Peritoneum (tissue), 1 donor: ENCODE measurements around a stretch of chr1.

DNA sequence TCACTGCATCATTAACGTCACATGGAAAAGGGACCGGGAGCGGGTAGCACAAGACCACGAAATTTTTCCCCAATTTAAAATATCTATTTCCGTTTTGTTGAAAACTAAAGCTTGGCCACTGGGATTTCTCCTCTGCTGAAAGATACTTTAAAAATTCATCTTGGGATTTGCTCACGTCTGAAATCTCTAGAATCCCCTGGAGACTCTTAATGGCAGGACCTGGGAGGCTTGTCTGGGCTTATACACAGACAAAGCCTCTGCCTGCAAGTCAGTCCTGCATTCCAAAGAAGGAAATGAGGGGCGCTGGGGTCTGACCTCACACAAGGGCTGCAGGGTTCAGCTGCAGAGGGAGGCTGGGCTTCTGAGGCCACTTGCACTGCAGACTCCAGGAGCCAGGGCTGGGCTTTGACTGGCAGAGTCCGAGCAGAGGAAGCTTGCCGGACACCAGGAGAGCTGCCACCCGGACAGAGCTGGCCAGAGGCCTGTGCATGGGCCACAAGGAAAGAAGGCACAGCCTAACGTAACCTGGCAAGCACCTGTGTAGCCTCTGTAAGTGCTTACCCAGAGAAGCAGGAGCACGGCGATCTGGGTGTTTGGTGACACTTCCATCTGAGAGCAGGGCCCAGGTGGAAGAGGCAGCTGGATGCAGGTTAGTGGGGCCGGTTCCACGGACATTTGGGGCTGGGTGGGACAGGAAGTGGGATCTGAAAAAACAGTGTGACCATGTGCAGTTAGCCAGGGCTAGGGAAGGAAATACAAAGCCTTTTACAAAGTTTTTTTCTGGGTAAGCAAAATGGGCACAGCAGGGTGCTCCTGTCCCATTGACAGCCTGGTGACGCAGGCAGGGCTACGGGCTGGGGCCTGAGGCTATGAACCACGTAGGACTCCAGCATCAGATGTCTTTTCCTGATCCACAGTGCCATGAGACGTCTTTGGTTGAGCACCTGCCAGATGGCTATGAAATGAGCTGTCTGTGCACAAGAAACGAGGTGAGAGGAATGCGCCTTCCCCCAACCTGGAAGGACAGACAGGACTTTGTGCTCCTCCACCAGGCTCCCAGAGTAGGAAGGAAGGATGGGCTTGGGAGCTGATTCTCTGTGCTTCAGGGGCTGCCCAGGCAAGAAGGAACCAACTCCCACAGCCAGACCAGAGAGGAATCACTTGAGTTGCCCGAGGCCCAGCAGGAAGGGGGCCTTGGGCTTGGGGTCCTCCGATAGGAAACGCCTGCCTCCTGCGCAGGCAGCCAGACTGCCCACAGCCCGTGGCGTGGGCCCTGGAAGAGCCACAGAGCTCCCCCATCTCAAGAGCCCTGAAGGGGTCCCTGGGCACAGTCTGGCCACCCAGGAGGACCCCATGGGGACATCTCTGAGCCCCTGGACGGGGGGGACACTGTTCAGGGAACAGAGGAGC, 37.3 kb upstream of the LBR start:
- PRO-cap, result no peak

DNA sequence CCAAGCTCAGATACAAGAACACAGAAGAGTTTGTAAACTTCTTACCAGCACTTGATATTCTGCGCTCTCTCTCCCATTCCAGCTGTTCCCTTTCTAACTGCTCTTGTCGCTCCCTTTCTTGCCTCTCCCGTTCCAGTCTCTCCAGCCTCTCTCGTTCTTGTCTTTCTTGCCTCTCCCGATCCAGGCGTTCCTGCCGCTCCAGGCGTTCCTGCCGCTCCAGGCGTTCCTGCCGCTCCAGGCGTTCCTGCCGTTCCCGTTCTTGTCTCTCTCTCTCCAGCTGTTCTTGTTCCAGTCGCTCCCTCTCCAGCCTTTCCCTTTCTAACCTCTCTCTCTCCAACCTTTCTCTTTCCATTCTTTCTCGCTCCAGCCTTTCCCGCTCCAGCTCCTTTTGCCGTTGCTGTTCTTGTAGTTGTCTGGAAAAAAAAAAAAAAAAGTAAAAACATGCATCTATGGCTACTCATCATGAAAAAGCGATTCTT, 91.4 kb upstream of the LBR start:
- PRO-cap, result no peak

GRCh38 chr1:225549838-225550815, 102.8 kb downstream of the ENAH start:
- PRO-cap, result no peak

GRCh38 chr1:225566998-225567764, 85.7 kb downstream of the ENAH start:
- PRO-cap, result no peak

DNA sequence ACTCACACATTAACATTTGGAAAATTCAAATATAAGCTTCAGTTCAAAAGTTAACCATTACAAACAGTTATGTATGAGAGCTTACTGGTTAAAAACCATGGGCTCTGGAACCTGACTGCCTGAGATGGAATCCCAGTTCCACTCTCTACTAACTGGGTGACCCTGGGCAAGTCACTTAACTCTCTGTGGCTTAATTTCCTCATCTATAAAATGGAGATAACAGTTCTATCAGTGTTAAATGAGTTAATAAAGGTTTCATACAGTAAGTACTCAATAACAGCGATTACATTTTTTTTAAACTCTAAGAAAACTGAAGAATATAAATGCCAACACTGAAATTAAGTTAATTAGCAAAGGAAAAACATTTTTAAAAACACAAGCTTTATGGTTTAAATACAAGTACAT, 12.4 kb downstream of the ENAH start:
- PRO-cap, result no peak

- PRO-cap, result unidirectional peak, plus-strand start at chr1:225653650; bidirectional peak, plus-strand start at chr1:225653974, minus-strand start at chr1:225653892; bidirectional peak, plus-strand start at chr1:225654204, minus-strand start at chr1:225654019
Measured at GRCh38 chr1:225653561-225654139, 727 bp upstream of the ENAH start.

- PRO-cap, result no peak
Measured at GRCh38 chr1:225772974-225773330, 4.7 kb upstream of the SRP9 start.

- PRO-cap, result unidirectional peak, minus-strand start at chr1:225778269
Measured at GRCh38 chr1:225777974-225778761, 542 bp downstream of the SRP9 start.

- PRO-cap, result no peak
Measured at GRCh38 chr1:225823935-225824429, 14.1 kb downstream of the EPHX1 start.

DNA sequence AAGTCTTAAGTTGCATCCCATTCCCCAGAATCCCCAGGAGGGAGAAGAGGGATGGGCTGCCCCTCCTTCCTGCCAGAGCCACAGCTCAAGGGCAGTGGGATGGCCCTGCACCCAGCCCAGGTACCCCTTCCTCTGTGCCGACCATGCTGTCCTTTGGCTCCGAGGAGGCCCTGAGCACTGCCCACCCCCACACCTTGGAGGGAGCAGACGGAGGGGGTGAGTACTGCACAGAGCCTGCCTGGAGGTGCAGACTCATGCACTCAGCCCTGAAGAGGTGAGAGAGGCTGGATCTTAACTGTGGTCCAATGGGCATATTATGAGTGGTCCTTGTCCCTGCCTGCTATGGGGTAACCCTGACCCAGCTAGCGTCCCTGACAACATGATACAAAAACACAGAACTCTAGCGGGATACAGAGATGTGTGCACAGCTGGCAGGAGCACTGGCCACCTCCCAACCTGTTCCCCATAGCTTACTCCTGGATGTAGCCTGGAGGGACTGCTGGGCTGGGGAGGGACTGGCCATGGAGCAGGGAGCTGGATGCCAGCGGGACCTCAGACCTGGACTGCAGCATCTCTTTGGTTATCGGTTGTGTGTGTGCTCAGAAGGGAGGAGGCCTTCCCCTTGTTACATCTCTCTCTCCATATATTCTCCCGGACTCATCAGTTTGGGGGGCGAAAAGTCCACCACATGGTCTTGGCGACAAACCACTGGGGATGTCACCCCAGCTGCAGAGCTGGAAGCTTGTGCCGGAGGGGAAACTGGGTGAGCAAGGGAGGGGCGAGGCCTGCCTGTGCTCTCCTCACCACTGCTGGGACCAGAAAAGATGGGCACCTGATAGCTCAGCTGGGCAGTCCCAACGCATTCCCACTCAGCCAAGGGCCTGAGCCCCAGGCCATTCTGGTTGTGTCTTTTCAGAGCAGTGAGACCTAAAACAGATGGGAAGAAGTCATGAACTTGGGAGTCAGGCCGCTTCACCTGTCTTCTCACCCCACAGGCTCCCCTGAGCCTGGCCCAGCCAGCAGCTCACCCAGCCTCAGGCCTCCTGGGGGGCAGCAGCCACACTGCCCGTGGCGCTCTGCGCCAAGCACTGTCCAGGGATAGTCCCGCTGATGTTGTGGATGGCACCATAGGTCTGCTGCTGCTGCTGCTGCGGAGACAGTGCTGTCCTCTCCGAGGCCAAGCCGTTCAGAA, 35.8 kb downstream of the TMEM63A start:
- PRO-cap, result no peak

DNA sequence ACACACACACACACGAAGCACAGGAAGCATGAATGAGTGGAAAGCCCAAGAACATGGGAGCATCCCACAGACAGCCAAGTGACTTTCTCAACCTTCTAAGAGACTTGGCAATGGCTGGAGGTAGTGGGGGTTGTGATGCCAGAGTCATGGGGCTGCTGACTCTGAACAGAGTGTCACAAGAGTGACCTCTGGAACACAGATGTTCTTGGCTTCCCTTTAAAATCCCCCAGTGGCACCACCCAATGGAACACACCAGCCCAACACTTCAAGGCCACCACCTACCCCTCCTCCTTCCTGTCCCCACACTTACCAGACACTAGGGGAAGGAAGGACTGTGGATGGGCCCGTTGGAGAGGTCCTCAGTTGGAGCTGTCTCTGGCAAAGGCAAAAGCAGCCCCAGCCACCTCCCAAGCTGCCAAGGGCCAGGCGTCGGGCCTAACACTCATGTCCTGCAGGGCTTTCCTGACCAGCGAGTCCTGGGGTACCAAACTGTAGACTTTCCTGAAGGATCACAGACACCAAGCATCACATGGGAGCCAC, 3.2 kb downstream of the TMEM63A start:
- PRO-cap, result no peak

DNA sequence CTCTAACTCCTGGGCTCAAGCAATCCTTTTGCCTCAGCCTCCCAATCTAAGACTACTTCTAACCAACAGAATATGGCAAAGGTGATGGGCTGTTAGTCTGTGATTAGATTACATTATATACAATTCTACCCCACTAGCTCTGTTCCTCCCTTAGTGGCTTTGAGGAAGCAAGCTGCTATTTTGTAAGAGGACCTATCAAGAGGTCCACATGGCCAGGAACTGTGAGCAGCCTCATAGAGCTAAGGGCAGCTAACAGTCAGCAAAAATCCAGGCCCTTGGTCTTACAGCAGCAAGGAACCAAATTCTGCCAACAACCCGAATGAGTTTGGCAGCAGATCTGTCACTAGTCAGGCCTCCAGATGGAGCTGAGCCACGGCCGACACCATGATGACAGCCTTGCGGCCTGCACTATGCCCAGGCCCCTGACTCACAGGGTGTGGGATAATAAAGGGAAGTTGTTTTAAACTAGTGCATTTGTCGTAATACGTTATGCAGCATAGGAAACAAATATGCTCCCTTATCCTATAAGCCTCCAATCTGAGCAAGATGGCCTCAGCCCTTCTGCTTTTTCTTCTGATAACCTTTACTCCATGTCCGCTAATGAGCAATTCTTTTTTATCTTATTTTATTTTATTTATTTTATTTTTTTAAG, 28.0 kb upstream of the H3-3A start:
- PRO-cap, result no peak

DNA sequence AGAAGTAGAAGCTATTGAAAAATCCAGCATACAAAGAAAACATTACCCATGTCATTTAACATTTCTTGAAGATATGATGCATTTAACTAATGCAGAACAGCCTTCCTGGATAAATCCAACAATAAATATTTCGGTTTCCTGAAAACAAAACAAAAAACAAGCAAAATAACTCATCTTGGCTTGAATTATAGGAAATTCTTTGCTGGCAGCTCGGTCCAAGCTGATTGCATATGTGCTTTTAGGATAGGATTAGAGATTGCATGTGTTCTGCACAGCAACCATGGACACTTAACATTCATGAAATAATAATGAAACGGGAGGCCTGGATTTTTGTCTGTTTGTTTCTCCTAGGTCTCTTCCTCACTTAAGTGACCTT, 1.6 kb upstream of the H3-3A start:
- PRO-cap, result no peak

DNA sequence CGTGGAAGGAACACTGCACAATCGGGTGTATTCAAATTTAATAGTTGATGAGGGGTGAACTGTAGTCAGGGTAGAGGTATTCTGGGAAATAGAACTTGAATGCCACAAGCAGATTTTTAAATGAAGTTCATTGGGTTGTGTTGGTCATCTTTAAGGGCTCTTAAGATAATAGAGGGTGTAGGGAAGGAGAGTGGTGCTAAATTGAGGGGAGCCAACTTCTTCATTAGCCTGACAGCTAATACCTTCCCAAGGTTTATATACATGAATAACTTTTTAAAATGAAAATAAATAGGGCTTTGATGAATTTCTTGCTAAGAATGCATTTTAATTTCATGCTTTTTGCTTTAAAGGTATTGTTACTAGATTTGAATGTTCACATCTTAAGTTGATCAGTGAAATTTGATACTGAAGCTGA, 2.6 kb downstream of the H3-3A start:
- PRO-cap, result no peak

GRCh38 chr1:226123566-226124049, 61.1 kb downstream of the H3-3A start:
- PRO-cap, result no peak

- PRO-cap, result no peak
Measured at GRCh38 chr1:226309603-226310449, 862 bp upstream of the LIN9 start.

- PRO-cap, result no peak
Measured at GRCh38 chr1:226404879-226406041, 2.6 kb downstream of the PARP1 start.

DNA sequence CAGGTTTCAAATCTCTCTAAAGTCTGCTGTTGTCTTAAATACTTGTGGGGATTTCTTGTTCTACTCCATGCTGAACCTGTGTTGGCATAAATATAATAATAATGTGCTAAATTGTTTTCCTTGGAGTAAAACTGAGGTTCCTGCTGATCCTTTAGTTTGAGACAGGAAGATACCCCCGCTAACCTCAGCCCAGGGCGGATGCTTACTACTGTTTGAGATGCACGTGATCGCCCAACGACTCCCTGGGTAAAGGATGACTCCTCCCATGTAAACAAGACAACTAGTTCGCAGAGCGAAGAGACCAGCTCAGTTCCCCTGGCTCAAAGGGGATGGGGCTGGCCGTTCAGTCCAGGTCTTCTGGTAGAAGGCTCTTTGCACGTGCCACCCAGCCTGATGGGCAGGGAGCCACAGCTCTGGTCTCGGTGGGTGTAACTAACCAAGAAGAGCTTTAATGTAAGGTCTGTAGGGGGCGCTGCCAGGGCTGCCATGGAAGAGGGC, 49.3 kb upstream of the PARP1 start:
- PRO-cap, result no peak

GRCh38 chr1:226643735-226644585, 95.1 kb downstream of the ITPKB start:
- PRO-cap, result no peak

DNA sequence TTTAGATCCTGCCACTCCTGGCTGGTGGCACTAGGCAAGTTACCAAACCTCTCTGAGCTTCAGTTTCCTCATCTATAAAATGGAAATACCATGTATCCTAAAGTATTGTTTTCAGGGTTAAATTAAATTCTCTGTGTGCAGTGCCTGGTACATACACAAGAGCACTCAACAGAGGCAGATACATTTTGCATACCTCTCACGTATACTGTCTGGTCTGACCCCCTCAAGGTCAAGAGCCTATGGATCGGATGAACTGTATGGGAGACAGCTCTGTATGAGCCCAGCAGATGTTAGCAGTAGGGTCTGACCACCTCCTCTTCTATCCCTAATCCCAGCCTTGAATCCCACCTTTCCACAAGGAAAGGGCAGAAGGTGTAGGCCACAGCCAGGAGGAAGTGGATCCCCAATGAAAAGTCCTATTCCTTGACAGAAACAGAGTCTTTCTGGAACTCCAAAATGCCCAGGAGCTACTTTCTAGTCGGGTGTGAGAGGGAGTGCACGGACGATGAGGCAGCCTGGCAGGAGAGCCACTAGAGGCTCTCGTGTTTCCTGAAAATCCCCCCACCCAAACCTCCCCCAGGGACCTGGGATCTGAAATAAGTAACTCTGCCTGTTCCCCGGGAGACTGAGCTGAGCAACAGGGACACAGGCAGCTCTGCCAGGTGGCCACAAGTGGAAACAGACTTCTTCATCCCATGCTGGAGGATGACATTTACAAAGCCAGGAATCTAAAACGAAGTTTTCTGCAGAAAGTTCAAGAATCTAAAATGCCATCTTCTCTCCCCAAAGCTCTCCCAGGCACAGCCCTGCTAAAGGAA, 77.3 kb downstream of the ITPKB start:
- PRO-cap, result no peak